ENCODE results near the genes DENND4B, SLC39A1 and TPM3.

GRCh38 chr1:153749211-153749808 lies 21.5 kb downstream of the INTS3 start:
- PRO-cap, 2 experiments: no peak in any of the 2 experiments

GRCh38 chr1:153768748-153769239 lies 6.4 kb upstream of the SLC27A3 start:
- PRO-cap, 2 experiments: no peak in any of the 2 experiments

GRCh38 chr1:153775975-153776442 lies 802 bp downstream of the SLC27A3 start:
- PRO-cap, 2 experiments: no peak in any of the 2 experiments

DNA sequence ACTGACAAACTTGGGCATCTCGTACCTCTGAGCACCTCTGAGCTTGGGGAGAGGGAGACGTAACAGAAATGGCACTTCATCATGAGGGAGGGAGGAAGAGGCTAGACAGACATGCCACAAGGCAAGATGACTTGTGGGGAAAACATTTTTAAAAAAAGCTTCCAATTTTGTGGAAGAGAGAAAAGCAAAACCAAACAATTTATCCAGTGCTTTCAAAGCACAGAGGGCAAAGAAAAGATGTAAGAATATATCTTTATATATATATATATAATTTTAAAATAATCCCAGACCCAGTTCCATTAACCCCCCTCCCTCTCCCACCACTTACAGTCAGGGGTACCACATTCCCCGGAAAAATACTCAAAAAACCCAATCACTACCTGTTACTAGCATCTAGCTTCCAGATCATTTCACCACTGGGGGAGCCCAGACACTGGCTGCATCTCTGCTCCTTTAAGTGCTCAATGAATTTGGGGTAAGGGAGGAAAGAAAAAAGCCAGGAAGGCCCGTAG lies 32.7 kb downstream of the SLC27A3 start:
- PRO-cap, 2 experiments: no peak in any of the 2 experiments

GRCh38 chr1:153946253-153946965 lies at the start of gene DENND4B:
DENND4B (minus strand) TSS chr1:153946718.
- PRO-cap, 2 experiments: peak in 2 of 2 experiments; most common minus-strand start chr1:153946434 (in 1)

DNA sequence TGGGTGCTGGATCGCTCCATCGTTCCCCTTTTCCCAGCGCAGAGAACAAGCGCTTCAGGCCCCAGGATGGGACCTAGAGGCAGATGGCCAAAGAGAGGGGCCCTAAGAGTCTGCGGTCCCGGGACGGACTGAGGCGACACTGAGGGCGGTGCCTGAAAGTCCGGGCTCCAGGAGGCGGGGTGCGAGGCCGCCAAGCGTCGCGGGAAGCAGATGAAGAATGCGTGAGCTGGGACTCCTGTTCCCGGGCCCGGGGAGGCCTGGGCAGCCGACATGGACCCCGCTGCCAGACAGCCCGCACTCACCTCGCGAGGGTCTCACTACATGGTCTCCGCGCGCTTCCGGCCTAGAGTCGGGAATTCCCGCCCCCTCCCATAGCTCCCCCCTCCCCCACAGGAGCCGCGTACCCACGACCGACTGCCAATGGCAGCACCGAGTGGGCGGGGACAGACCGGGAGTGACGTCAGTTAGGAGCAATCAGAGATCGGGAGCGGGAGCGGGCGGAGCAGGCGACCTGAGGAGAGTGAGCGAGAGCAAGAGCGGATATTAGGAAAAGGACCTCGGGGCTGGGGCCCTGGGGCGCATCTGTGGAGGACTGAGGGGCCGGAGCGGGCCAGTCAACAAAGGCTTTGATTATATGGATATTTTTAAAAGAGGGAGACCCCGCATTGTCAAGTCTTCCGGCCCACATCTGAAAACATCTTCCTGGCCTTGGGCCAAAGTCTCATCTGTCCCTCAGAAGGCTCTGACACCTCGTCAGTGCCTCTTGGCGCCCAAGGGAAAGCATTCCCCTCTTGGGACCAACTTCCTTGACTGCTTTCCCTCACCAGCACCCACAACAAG lies at the start of gene SLC39A1:
SLC39A1 (minus strand) TSS at position 345 of the 840 bp plus-strand sequence.
- PRO-cap, 2 experiments: peak in 2 of 2 experiments; most common plus-strand start position 238 of the sequence (in 2); most common minus-strand start position 130 of the sequence (in 2)

GRCh38 chr1:154172140-154172754 lies 19.7 kb downstream of the TPM3 start:
- PRO-cap, 2 experiments: no peak in any of the 2 experiments

GRCh38 chr1:154174598-154175095 lies 17.3 kb downstream of the TPM3 start:
- PRO-cap, 2 experiments: no peak in any of the 2 experiments

- PRO-cap, 2 experiments: no peak in any of the 2 experiments
Observed at GRCh38 chr1:154178908-154179596, 12.8 kb downstream of the TPM3 start.

DNA sequence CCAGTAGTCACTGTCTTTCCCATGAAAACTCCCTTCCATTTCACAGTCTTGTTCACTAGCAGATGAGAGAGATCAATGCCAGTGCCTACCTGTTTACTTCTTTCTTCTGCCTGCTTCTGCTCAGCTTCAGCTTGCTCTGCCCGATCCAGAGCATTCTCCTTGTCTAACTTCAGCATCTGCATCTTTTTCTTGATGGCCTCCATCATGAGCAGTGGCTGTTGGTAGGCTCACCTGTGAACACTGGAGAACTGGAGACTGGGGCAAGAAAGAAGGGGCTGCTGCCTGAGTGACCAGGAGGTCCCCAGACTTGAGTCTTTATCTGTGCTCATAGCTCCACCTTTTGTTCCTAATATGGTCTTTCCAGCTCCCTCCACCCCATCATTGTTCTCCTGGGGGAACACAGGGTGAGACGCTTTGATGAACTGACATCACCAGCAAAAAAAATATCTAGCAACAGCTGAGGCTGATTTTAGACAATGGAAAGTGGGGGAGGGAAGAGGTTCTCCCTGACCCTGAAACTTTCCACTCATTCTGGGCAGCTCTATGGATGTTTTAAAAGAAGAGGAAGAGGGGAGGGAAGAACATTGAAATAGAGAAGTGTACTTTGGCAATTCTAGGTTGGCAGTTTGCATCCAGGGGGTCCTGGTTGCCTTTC lies at the start of gene TPM3:
TPM3 (minus strand) TSS at position 288 of the 655 bp plus-strand sequence.
- PRO-cap, 2 experiments: peak in 2 of 2 experiments; most common plus-strand start position 555 of the sequence (in 1); most common minus-strand start position 242 of the sequence (in 1)

DNA sequence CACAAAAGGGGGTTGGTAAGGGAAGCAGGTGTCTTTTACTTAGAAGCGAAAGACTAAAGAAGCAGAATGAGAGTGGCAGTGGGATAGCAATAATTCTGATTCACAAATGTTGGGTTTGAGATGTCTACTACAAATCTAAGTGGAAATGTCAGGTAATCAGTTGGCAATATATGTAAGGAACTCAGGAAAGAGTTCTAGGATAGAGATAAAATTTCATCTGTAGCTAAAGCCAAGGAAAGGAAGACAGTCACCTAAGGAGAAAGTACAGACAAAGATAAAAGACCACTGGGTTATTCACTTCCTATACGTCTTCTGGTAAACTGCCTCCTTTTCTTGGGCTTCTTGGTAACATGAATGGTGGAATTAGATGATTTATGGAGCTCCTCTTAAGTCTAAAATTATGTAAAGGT lies 1.3 kb downstream of the C1orf43 start:
- PRO-cap, 2 experiments: no peak in any of the 2 experiments

DNA sequence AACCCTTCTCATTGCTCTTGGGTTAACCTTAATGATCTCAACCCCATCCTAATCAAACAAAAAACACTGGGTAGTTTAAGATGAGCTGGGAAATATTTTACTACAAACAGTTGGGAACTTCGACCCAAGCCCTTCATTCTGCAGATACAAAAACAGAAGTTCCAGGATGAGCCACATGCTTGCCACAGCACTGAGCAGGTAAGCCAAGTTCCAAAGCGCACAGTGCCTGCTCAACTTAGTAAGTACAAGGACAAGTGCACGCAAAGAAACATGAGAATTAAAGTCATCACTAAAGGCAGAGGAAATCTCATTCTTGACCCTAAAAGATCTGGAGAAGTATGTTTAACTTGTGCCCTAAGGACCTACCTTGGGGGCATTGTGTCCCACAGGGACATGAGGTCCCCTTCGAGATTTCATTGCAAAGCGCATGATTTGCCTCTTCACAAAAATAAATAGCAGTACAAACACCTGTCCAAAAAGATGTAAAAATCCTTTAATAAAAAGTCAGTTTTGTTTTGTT lies 860 bp downstream of the C1orf43 start:
- PRO-cap, 2 experiments: peak in 1 of 2 experiments; most common plus-strand start position 220 of the sequence (in 1)

GRCh38 chr1:154326124-154327127 lies 1.1 kb downstream of the ATP8B2 start:
- PRO-cap, 2 experiments: peak in 2 of 2 experiments; most common minus-strand start chr1:154326322 (in 2)

GRCh38 chr1:154454241-154455064 lies 47.6 kb upstream of the TDRD10 start:
- PRO-cap, 2 experiments: no peak in any of the 2 experiments

DNA sequence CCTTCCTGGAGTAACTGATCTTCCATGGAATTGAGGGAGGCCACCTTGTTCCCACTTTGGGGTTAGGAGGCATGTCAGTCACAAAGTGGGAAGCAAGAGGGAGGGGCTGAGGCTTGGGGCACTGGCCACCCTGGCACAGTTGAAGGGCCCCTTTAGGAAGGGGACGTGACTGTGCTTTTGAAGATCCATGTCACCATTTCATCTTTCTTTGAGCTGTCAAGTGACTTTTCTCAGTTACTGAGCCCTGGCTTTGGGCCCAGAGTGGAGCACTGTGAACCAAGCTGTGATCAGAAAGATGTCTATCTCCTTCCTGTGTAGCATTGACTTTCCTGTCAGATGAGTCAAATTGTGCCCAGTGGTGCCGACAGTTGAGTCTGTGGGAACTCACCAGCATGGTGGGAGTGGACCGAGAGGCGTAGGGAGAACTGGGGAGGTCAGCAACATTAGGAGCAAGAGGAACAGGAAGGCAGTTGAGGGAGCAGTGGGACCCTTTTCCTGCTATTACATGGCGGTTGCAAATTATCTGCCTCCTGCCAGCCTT lies 38.4 kb upstream of the TDRD10 start:
- PRO-cap, 2 experiments: no peak in any of the 2 experiments

- PRO-cap, 2 experiments: no peak in any of the 2 experiments
Observed at GRCh38 chr1:154477891-154478633, 24.0 kb upstream of the TDRD10 start.

- PRO-cap, 2 experiments: no peak in any of the 2 experiments
Observed at GRCh38 chr1:154585114-154585755, 17.7 kb downstream of the CHRNB2 start.

GRCh38 chr1:154603903-154604310 lies 4.1 kb downstream of the ADAR start:
- PRO-cap, 2 experiments: no peak in any of the 2 experiments

- PRO-cap, 2 experiments: no peak in any of the 2 experiments
Observed at GRCh38 chr1:154671144-154671875, 63.3 kb upstream of the ADAR start.

DNA sequence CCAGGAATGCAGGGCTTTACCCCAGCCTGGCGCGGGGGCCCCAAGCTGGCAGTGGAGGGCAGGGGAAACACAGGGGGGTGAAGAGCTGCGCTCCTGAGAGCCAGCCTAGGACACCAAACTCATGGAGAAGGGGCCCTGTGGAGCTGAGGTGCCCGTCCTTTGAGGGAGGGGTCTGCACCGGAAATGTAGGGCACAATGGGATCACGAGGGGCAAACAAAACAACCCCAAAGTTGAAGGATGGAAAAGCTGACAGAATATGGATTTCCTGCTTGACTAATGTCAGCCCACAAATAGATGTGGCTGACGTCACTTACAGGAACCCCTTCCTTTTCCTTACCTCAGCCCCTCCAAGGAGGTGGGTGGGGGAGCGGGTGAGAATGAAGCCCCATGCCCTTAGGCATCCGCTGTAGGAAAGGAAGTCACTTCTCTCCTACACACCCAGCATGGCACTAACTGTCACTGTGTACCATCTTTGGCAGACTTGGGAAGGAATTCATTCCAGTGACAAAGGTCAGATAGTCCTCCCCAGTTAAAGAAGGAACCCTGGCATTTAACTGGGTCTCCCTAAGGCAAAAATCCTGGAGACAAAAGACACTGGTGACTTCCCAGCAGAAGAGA lies 110.8 kb downstream of the KCNN3 start:
- PRO-cap, 2 experiments: no peak in any of the 2 experiments